Smooth muscle cell (in vitro differentiated cells): ENCODE measurements around the gene PALM2AKAP2.

DNA sequence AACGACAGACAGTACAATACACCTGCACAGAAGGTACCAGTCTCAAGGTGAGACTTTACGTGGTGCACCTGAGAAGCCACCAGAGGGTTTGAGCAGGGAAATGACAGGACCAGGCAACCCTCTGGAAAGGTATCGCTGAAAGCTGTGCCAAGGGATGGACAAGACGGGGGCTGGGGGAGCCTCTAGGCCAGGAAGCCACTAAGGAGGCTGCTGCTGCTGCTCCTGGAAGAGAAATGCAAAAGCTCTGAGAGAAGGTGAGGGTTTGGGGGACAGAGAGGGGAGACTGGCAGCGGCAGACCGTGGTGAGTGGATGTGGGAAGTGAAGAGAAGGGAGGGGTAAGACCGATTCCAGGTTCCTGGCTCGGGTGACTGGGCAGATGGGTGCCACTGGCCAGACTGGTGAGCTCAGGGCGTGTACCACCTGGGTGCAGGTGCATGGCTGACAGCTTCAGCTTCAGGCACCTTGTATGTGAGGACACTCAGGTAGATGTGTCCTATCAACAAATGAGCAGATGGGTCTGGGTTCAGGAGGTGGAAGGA lies 65.9 kb upstream of the EPB41L4B start:
- RAMPAGE, long total RNA, result no peak

DNA sequence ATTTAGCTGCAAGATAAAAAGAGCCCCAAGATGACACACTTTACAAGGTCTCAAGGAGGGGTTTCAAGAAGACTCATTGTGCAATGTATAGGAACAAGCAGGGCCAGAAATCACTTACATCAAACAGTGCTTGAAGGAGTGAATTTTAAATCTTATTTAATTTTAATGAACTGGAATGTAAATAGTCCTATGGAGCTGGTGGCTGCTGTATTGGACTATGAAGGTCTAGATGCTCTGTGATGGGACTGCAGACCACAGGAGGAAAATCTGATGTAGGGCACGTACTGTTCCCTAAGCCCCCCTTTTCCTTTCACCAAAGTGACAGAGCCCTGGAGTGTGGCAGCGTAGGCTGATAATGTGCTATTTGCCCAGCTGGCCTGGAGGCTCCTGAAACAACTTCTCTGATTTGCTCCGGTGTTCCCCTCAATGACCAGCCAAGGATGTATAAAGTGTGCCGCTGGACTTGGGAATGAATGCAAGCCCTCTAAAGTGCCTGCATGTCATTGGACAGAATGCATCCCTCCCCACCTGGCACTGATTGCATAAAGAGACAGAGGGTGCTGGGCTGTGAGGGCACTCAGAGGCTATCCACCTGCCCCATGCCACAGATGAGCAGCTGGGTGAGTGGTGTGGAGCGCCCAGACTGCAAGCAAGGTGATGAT lies 80.1 kb downstream of the PTPN3 start:
- RAMPAGE, long total RNA, result no peak

- RAMPAGE, long total RNA, result no peak
Measured at GRCh38 chr9:109447662-109448370, 50.3 kb downstream of the PTPN3 start.

DNA sequence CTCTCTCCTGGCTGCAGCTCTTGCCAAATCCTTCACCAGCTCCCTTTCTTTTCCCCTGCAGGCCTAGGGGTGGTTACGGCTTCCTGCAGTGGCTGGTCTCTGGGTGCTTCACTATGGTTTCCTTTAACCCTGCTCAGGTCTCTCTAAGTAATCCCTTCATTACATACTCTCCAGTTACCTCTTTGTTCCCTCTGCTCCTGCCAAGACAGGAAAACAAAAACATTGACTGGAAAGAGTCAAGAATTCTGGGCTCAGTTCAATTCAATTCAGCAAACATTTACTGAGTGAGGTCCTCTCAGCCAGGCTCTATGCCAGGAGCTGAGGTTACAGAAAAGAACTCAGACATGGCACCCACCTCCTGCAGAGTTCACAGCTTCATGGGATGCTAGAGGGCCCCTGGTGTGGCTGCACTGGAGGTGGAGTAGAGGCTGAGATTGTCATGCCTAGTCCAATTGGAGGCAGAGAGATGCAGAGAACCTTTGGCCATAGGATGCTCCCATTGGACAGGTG lies 19.9 kb upstream of the PTPN3 start:
- RAMPAGE, long total RNA, result no peak

DNA sequence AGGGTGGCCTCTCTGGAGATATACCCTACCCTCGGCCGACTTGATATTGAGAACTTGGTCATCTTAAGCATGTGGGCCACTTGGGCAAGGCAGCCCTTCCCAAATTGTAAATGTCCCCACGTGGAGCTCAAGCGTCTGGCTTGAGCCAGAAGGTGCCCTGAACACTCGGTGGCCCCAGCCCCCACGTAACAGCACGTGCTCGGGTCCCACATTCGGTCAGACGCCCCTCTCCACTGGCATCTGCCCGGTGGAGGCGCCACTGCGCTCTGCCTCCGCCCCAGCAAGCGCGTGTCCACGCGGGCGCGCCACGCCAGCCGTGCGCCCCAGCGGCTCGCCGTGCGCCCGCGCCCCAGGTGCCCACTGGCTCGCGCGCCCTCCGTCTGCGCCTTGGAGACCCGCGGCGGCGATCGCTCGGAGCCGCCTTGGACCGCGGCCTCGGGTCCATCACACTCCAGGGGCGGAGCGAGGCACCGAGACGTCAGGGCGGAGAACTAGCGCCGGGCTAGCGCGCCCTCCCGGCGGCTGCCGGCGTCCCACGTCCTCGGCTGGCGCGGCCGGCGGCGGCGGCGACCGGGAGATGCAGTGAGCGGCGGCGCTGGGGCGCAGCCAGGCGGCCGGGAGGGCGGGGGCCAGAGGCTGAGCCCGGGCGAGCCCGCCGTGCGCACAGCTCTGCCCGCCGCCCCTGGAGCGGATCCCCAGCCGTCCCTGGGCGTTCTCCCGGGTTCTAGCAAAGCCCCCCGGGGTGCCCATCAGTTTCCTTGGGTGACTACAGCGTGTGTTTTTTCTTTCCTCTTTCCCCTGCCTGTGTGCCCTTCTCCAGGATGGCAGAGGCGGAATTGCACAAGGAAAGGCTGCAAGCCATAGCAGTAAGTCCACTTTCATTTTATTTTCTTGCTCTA lies at the start of gene PALM2AKAP2:
TSS of gene PALM2AKAP2 (plus strand) at position 531 of the 899 bp plus-strand sequence.
- RAMPAGE, long total RNA, result no peak

GRCh38 chr9:109780567-109781385 lies 778 bp downstream of the PALM2AKAP2 start:
- RAMPAGE, long total RNA, result no peak

- RAMPAGE, long total RNA, result no peak
Measured at GRCh38 chr9:109797517-109798004, 17.6 kb downstream of the PALM2AKAP2 start.

DNA sequence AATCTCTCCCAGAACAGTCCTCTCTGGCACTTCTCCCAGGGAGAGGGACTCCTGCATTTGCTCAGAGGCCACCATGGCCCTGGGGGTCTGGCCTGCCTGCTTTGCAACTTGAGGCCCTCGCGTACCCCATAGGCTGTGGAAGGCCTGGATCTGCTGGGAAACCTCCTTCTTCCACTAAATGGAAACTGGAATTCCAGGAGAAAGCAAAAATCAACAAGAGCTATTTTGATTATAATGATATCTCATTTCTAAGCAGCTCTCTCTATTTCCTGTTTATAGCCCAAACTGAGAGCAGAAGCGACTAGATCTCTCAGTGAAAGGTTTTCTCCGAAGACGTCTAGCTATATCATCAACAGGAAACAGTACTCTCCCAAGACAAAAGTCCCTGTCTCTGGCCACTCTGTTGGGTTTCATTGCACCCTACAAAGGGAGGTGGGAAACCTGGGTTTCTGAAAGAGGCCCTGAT lies 188.2 kb downstream of the PALM2AKAP2 start:
- RAMPAGE, long total RNA, result no peak

- RAMPAGE, long total RNA, result start-site peak on the plus strand at chr9:110048670-110048718, 126 and 145 reads in 2 replicates
Measured at GRCh38 chr9:110047816-110048870, 159.8 kb downstream of the C9orf152 start.

- RAMPAGE, long total RNA, result no peak
Measured at GRCh38 chr9:110115585-110116338, 92.2 kb downstream of the C9orf152 start.

- RAMPAGE, long total RNA, result no peak
Measured at GRCh38 chr9:110136088-110137242, 71.5 kb downstream of the C9orf152 start.

DNA sequence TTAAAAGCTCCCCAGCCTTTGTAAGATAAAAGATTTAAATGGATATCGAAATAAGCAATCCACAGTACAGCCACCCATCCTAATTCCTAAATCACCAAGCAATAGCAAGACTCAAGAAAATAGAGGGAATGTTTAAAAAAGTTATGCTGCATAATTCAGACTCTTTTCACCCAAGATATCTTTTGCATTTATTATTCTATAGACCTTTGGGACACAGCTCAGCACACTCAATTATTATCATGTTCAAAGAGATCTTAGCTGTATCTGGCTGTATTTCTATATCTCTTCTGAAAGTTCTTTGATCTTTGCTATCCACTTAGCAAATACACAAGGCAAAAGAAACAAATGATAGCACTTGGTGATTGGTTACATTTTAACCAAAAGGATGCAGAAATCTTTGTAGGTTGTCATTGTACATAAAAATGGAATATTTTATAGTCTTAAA lies 6.9 kb upstream of the C9orf152 start:
- RAMPAGE, long total RNA, result no peak

DNA sequence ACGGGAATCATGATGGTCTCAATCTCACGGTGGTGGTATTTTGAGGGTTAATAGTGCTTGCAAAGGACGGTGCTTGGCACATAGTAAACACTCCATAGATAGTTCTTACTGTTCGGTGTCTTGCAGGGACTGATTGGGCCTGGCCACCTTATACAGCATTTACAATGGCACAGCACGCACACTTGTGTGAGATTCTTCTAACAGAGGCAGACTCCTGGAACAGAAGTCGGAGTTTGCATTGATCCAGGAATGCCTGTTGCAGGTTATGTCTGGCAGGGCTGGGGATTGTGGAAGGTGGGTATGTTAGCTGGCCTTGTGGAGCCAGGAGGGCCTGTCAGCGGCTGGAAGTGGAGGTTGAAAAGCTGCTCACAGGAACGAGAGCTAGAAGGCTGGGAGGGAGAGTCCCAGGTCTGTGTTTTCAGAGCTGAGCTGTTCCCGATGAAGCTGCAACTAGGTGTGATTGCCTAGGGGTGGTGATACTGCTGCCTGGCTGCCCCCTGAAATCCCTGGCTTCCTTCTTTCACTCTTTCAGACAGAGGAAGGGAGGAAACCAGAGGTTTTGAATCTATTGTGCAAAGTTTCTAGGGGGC lies 1.0 kb upstream of the TXN start:
- RAMPAGE, long total RNA, result no peak

GRCh38 chr9:110392244-110392525 lies 54.5 kb upstream of the TXNDC8 start:
- RAMPAGE, long total RNA, result no peak

GRCh38 chr9:110828158-110828865 lies 159.7 kb downstream of the MUSK start:
- RAMPAGE, long total RNA, result no peak

DNA sequence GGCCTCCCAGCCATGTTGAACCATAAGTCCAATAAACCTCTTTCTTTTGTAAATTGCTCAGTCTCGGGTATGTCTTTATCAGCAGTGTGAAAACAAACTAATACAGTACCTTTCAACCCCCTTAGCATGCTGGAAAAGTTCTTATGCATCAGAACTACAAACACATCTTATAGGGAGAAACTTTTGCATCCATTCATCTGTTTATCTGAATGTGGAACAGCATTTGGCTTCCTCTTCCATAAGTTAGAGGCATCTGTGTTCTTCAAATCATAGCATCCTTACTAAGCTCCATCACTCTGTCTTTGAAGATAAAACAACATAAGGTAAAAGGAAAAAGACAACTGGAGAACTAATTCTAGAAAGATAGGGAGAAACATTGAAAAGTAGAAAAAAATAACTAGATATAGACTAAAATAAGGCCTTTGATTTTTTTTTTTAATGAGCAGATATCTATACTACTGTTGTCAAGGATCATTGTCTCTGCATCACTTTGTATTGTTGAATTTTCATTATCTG lies 140.8 kb downstream of the LPAR1 start:
- RAMPAGE, long total RNA, result no peak

DNA sequence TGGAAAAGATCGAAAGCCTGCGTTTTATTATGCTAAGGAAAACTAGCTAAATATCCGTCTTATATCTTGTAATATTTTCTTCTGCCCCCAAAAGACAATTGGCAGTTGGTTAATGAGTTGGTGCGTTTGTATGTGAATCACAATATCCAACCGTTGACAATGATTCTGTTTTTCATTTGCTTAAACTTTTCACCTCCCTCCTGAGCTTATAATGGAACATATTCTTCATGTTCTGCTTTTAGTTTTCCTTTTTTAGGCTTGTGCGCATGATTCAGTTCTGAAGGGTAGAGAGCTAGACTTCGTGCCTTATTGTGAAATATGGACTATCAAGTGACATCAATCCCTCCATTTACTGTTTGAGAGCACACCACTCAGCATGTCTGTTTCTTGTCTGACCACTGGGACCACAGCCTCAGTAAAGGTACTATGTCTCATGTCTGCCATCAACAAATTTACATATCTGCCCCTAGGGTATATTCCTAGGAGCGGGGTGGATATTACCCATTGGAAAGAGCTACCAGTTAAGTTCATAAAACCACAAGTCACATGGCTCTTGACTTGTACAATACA lies 30.5 kb upstream of the LPAR1 start:
- RAMPAGE, long total RNA, result no peak

DNA sequence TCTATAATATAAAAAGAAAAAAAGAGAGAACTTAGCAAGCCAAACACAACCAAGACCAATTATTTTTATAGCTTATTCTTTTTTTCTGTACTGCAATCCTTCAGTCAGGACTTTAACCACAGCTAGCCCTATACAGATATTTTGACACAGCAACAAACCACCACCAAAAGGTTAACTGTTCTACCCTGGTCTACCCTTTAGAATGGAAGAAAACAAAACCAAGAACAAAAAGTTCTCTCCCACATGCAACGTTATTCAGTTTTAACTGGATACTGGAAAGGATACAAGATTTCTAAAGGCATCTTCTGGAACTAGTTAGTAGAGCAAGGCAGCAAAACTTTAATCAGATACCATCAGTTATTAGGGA lies 32.6 kb downstream of the ECPAS start:
- RAMPAGE, long total RNA, result no peak

DNA sequence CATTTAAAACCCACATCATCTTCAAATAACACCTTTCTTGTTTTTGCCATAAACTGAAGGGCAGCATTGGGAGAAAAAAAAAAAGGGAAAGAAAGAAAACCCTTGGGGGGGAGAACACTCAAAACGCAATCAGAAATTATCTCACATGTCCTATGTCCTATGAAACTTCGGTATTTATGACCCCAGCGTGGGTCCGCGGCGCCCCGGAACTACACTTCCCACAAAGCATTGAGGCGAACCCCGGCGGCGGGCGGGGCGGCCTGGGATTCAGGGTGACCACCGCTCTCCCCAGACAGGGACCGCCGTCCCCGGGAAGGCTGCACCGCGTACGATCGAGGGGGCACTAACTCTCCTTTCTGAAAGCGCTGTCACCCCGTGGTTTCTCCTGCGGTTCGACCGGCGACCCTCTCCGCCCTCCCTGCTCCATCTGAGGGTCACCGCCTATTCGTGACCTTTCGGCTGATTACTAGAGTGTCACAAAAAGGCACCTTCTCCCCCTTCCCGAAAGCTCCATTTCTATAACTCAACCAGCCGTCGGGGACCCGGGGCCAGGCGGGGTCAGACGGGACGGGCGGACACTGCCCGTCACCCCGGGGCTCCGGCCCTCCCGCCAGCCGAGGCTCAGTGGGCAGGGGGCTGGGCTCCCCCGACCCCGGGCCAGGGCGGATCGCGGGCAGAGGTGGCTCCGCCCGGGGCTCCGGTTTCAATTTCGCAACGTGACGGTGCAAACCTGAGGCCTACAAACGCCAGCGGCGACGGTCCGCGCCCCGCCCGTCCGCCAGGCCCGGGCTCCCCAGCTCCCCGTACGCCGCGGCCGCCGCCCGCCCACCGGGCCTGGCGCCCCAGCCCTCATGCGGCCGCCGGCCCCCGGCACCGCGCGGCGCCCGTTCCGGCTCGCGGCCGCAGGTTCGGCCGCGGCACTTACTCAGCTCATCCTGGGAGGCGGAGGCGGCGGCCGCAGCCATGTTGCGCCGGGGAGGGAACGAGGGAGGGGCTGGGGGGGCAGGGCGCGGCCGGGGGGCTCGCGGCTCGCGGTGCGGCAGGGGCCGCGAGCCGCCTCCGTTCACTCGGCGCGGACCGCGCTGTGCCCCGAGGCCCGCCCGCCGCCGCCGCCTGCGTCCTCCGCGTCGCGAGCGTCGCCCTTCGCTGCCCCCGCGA lies 1.2 kb downstream of the ECPAS start:
- RAMPAGE, long total RNA, result no peak

DNA sequence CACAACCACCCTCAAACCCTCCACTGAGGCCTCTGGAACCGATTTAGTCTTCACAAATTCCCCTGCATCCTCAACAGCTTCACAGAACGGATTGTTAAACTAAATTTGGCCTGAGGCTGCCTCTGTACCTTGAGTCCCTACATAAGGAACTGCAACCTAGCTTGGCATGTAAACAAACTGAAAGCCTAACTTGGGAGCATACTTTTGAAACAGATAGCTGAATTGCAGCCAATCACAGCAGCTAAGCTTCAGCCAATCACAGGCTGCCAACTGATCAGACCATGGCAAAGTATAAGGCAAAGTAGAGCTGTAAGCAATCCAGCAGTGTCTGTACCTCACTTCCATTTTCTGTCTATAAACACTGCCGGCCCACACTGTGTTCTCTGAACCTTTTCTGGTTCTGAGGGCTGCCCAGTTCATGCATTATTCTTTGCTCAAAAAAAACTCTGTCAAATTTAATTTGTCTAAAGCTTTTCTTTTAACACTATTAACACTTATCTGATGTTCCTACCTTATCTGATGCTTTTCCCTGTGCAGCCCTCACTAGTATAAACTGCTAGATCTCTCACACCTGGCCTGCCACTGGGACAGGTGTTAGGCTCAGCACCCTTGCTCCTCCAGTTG lies 8.9 kb upstream of the ZNF483 start:
- RAMPAGE, long total RNA, result no peak